OVCAR3 (cell line): ENCODE results near the genes RPTOR and PVALEF.

DNA sequence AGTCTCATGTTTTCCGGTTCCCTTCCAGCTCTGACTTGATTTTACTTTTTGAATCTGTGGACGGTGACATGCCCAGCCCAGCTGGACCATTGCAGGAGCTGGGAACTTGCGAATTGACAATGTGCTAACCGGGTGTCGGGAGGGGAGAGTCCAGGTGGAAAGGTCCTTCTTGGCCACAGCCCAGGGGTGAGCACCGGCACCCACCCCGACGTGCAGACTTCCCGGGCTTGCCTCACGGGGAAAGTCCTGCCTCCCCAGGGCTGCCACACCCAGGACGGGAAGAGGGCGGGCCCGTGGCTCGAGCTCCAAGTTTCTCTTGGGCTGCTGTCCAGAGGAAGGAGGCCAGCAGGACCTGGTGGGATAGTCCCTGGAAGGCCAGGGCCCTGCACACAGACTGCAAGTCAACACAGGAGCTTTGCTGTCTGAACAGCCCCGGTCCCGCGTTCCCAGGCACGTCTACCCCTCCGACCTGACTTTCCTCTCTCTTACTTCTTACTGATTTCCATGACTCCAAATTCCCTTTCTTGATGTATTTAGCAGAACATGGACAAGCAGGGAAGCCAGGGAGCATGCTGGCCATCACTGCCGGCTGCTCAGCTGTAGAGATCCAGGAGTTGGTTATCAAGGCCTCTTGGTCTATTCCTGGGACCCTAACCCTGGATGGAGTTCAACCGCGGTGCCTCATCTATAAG lies 17.8 kb downstream of the CARD14 start:
- RRBS, result no CpG with 5 or more reads among the region's 22 CpGs

GRCh38 chr17:80283072-80283922 lies 22.6 kb downstream of the RNF213 start:
- RRBS, result no CpG with 5 or more reads among the region's 21 CpGs

GRCh38 chr17:80406889-80407477 lies 8.0 kb upstream of the ENDOV start:
- RRBS, result no CpG with 5 or more reads among the region's 7 CpGs

DNA sequence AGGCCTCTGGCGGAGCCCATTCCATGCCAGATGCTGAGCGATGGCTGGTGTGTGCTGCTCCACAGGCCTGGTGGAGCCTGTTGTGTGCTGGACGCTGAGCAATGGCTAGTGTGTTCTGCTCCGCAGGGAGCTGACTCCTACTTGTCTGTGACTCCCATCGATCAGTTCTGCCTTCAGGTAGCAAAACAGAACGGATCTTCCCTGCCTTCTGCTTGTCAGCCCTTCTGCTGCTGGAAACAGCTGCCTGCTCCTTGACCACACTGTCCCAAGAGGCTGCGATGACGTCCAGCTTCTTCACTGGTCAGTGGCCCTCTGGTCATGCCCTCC lies 4.4 kb downstream of the ENDOV start:
- RRBS, result no CpG with 5 or more reads among the region's 8 CpGs

DNA sequence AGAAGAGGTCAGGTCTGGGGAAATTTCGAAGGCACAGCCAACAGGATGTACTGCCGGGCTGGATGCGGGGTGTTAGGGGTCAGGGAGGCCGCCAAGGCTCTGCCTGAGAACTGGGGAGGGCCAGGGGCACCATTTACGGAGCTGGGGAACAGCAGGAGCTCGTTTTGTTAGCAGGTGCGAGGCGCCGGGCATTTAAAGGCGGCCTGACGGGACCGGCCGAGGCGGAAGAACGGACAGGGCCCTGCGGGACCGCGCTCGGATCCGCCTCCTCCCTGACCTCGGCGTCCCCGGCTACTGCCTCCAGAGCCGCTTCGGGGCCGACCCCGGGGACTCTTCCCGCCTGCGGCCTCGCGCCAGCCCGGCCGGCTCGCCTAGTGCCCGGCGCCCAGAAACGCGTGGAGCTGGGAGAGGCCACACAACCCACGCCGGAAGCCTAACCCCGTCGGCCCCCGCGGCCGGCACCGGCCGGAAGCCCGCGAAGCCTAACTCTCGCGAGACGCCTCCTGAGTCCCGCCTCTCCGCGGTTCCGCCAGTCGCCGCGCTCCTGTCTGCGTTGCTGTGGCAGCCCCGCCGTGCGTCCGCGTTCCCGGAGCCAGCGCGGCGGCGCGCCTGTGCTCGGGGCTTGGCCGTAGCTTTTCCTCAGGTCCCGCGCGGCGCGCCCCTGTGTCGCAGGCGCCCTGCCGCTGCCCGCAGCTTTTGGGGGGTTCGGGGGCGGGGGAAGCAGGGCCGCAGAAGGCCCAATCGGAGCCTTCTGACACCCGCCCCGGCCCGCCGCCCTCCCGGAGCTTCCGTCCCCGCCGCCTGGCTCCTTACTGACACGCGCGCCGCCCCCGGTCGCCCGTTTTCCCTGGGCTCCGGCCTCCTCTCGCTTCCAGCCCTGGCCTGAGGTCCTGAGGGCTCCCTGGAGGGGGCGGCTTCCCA lies 21.9 kb downstream of the NPTX1 start:
- RRBS, result 7% methylated on average over 48 of the region's 104 CpGs

DNA sequence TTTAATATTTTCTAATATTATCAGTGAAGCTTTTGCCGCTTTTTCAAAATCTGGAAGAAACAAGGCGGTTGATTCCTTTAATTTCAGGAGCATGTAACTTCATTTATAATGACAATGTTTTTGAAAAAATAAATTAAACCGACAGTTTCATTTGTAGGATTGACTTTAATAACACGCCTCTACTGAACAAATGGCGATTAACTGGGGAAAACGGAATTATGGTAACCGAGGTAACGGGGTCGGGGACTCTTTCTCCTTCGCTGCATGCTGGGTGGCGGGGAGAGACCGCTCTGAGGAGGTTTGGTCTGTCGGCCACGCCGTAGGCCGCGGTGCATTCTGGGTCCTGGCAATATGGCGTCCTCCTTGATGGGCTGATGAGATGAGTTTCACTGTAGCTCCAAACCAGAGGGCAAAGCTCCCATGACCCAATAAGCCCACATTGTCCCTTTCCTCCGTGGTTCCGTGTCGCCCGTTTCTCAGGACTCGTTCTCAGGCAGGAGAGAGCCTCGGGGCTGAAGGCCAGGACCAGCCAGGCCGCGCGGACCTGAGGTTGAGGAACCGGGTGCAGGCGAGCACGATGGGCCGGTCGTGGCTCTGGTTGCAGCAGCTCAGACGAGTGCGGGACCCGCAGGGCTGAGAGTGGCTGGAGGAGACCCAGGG lies at the start of gene RPTOR:
Gene RPTOR, plus strand, starts transcription at position 341 of the 660 bp plus-strand sequence.
- RRBS, result 3% methylated on average over 3 of the region's 35 CpGs

GRCh38 chr17:80661339-80661631 lies 116.6 kb downstream of the RPTOR start:
- RRBS, result no CpG with 5 or more reads among the region's 16 CpGs

DNA sequence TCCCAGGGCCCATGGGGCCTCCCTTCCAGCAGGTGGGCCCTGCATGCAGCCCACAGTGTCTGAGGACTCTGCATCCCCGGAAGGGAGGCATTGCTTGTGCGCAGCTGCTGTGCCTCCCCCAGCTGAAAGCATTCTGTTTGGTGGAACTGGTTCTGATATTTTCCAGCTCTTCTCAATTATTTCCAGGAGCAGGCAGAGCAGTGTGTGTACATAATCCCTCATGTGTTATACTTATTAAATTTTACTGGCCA lies 207.6 kb downstream of the RPTOR start:
- RRBS, result no CpG with 5 or more reads among the region's 2 CpGs

DNA sequence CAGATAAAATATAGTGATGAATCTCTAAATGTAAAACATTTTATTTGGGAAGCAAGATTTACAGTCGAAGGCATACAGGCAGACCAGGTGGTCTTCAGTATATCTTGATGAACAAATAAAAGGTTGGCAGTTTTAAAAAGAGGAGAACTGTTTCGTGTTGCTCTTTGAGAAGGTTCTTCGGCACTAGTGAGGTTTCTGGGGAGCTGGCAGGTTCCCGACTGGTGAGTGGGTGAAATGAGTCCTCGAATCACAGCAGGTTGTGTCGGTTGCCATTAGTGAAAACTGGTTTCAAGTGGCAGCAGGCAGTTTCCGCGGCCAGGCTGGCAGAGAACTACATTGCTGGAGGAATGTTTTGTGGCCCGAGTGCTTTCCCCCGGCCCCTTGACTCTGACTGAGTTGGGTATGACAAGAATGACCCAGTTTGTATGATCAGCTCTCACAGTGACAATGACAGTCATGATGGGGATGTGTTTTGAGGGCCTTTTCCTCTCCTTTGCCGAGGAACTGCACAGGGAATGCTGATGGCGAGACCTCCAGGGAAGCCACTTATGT lies 206.3 kb upstream of the CHMP6 start:
- RRBS, result no CpG with 5 or more reads among the region's 12 CpGs

GRCh38 chr17:80822862-80823530 lies 168.6 kb upstream of the CHMP6 start:
- RRBS, result no CpG with 5 or more reads among the region's 21 CpGs

- RRBS, result 96% methylated on average over 9 of the region's 34 CpGs
Measured at GRCh38 chr17:80834009-80834805, 157.4 kb upstream of the CHMP6 start.

GRCh38 chr17:80836072-80836833 lies 155.4 kb upstream of the CHMP6 start:
- RRBS, result 98% methylated on average over 7 of the region's 24 CpGs

DNA sequence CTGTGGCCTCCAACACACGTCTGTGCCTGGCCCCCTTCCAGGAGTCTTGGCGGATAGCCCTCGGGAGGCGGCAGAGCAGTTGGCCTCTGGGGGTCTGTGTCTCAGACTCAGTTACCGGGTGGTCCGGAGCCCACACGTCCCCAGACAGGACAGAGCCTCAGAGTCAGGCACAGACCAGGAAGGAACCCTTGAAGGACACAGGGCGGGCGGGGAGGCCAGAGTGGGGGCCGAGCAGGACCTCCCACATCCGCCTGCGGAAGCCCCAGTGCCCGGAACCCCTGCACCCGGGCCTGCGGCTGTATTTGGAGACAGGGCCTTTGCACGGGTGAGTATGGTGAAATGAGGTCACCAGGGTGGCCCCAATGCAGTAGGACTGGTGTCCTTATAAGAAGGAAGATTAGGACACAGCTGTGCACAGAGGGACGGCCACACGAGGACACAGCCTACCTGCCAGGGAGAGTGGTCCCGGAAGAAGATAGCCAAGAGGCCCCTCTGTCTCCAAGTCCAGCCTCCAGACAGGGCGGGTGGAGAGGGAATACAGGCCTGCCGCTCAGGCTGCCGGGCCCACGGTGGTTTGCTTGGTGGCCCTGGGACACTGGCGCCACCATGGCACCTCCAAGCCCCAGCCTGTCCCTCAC lies 22.3 kb upstream of the CHMP6 start:
- RRBS, result 99% methylated on average over 3 of the region's 24 CpGs

- RRBS, result 90% methylated on average over 13 of the region's 33 CpGs
Measured at GRCh38 chr17:81128784-81129566, 36.3 kb upstream of the PVALEF start.

DNA sequence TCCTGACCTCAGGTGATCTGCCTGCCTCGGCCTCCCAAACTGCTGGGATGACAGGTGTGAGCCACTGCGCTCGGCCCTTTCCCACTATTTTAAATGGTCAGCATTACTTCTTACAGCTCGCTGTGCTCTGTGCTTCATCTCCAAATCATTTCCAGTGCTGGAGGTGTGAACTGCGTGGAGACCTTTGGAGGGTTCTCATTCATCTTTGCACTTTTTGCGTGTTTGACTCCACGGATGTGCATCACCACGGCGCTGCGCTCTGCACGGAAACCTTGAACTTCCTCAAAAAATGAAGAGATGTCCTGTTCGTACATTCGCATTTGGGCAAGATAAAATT lies 10.5 kb upstream of the PVALEF start:
- RRBS, result no CpG with 5 or more reads among the region's 13 CpGs

GRCh38 chr17:81164815-81165598 lies at the start of gene PVALEF:
TSS of gene PVALEF (plus strand) at chr17:81165507.
- RRBS, result 68% methylated on average over 4 of the region's 17 CpGs

- RRBS, result 75% methylated on average over 5 of the region's 32 CpGs
Measured at GRCh38 chr17:81384942-81386221, 9.9 kb upstream of the BAHCC1 start.

- RRBS, result 4% methylated on average over 14 of the region's 68 CpGs
Measured at GRCh38 chr17:81393675-81394599, 1.3 kb upstream of the BAHCC1 start.

DNA sequence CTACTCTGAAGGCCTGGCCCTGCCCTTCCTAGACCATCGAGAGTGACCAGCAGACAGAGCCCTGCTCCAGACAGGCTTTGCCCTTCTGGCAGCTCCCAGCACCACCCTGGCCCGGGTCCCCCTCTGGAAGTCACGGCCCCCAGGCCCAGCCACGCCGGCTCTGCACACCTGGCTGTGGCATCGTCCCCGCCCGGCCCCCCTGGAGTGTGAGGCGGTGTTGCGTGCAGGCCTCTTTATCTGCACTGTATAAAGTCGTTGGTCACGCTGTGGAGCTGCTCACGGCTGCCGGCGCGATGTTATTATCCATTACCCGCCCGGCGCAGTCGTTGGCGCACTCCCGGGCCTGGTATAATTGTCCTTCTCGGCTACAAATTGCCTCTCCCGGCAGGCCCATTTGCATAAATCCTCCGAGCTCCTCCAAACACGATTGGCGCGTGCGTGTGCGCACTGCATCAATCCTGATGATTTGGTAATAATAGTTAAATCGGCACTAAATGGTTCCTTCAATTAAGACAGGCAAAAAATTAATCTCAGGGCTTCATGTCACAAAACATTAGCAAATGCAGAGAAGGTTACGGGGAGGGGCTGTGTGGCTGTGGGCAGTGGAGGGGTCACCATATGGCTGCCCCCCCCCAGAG lies 57.8 kb downstream of the BAHCC1 start:
- RRBS, result 25% methylated on average over 15 of the region's 32 CpGs

GRCh38 chr17:81471482-81472572 lies 40.8 kb downstream of the ACTG1 start:
- RRBS, result 98% methylated on average over 7 of the region's 39 CpGs